Occipital lobe (tissue), 2 donors: ENCODE measurements around a stretch of chr2.

DNA sequence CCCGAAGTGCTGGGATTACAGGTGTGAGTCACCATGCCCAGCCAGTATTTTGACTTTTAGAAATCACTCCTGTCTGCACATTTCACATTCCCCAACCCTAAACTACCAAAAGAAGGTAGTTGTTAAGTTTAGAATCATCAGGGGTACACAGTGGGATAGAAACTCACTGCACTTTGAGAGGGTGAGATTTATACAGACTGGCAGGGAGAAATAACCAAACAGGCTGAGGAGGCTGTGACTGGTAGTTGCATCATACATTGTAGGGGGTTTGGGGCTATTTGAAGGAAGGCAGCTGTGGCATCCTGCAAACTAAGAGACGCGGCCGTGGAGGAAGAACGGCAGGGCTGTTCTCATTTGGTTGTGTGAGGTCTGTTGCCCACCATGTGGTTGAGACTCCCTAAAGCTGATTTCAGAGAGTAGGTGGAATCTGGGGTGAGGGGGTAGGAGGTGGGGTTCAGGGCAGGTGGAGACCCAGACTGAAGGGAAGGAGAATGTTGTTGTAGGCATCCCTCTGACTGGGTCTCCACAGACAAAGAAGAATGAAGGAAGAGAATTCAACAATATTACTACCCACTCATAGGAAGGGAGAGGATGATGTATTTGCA is 170.8 kb upstream of the SIX2 start:
- RAMPAGE, long total RNA = no peak

- RAMPAGE, long total RNA = no peak
Observed at GRCh38 chr2:45332556-45333189, 278.4 kb downstream of the SRBD1 start.

DNA sequence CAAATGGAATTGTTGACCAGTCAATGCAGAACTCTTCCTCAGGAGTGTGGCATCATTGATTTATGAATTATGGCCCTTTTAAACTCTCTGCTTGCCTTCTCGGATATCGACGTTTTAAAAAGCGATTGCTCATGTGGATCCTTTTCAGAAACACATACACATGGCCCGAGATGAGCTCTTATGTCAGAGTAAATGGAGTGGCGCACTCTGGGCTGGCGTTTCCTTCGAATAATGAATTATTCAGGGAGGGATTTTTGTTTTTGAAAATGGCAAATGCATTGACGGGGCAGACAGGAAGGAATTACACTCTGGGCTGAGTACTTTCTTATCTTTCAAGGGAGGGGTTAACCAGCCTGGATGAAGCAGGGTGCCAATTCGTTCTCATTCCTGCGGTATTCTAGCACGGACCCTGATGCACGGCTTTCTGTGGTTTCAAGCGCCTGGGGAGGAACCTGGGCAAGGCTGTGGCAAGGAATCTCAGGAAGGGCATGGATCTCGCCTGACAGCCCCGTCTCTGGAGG is 142.7 kb downstream of the PRKCE start:
- RAMPAGE, long total RNA = no peak

DNA sequence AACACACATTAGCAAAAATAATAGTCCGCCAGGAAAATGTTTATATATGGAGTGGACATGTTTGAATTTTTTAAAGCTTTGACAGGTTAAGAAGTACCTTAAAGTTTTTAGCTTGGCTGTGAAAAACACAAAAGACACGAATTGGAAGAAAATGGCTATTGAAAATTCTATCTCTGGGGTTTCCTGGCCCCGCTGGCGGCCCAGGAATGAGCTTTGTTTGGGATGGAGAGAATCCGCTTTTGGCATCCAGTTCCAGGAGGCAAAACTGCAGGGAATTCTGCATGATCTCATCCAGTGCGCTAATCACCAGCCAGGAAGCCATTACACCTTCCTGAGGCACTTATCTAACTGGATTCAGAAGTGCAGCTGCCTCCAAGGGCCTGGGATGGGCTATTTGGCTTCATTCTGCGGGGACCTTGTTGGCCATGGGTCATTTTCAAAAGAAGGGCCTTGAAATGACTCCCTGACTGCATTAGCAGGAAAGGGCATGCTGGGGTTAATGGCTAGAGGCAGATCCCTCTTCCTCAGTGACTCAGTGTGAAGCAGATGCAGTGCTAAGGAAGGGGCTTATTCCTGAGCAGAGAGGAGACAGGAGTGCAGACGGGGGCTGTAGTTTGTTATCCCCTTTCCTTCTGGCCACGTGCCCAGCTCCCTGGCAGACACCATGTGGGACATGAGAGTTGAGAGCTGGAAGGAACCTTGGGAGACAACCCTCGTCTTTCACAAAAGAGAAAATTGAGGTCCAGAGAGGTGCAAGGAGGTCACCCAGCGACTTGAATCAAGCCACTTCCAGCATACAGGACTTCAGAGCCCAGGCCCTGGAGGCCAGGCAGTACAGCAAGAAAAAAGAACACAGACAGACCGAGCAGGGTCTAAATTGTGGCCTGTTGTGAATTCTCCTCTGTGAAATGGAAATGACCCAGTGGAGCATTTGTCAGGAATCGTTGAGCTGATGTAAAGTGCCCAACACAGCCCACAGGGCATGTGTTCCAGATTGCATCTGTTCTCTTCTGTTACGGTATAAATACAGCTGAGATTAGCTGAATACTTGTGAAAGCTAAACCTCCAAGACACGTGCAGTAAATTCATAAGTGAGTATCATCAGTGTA is 161.7 kb downstream of the PRKCE start:
- RAMPAGE, long total RNA = no peak

DNA sequence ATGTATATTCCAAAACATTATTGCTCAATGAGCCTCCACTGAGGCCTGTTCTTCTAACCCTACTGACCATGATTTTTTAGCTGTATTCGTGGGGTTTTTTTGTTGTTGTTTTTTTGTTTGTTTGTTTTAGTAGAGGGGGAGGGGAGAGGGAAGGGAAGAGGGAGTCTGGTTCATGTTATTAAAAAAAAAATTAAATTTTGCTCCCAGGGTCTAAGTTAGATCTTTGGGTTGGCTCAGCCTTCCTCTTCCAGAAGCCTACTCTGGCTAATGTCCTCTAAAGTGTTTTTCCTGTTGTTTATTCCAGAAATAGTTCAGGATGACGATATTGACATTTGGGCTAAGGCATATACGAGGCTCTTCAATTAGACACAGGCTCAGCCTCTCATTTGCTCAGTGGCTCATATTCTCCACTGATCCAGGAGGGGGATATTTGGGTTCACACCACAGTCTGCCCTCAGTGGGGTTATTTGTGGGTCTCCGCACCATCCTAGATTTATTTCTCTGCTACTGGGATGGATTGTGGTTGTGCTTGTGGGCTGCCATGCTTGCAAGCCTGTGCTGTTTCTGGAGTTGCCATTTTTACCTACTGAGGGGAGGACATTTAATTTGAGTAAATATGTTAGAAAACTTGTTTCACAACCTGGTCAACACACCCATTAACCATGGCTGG is 257.7 kb upstream of the EPAS1 start:
- RAMPAGE, long total RNA = no peak

DNA sequence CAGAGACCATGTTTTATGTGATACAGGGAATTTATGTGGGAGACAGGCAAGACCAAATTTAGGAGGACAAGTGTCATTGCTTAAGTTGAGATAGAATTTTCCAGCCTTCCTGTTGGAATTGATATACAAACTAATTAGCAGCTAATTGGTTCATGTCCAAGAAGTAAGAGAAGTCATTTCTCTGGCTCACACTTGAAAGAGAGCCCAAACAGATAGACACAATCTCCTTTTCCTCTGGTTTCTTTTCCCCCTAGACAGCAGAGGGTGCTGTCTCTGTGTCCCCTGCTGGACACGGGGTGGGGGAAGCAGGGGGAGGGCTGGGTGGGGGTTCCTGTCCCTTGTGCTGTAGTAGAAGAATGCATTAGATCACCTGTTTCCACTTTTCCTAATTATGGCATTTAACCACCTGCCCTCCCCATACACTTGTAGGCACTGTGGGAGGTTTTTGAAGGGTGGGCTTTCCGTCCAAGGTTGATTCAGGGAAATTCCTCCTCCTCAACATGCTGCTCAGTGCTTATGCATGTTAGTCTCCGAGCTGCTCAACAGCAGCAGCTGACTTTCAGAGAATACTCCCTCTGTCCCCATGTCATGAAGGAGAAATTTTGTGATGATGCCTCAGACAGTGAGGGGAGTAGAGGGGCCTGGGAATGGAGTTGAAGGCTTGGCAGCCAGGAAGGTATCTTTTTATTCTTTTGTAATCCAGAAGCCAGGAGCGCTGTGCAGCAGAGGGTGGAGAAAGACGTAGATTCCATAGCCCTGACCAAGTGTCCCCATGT is 206.2 kb upstream of the EPAS1 start:
- RAMPAGE, long total RNA = no peak

- RAMPAGE, long total RNA = no peak
Observed at GRCh38 chr2:46273208-46273520, 24.0 kb upstream of the EPAS1 start.

DNA sequence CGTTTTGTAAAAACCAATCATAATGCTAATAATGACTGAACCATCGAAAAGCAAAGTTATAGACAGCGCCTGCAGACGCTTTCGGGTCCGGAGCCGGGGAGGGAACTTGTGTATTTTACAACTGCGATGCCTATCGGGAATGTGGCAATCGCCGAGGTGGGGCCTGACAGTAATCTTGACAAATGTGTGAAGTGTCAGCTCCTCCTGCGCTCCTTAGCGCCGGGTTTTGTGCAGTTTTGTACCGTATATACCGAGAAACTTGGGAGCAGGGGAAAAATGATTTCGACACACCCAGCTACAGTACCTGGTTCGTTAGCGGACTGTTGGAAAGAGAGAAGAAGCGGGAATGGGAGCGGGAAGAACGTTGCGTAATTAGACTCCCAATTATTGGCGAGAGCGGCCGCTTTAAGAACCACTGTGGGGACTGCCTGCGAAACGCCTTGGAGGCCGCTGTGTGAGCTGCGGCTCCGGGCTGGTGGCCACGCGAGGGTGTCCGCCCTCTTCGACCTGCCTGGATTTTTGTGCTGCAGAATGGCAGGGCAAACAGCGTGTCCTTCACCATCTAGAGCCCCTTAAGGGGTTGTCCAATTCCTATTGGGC is 2.4 kb downstream of the EPAS1 start:
- RAMPAGE, long total RNA = no peak

DNA sequence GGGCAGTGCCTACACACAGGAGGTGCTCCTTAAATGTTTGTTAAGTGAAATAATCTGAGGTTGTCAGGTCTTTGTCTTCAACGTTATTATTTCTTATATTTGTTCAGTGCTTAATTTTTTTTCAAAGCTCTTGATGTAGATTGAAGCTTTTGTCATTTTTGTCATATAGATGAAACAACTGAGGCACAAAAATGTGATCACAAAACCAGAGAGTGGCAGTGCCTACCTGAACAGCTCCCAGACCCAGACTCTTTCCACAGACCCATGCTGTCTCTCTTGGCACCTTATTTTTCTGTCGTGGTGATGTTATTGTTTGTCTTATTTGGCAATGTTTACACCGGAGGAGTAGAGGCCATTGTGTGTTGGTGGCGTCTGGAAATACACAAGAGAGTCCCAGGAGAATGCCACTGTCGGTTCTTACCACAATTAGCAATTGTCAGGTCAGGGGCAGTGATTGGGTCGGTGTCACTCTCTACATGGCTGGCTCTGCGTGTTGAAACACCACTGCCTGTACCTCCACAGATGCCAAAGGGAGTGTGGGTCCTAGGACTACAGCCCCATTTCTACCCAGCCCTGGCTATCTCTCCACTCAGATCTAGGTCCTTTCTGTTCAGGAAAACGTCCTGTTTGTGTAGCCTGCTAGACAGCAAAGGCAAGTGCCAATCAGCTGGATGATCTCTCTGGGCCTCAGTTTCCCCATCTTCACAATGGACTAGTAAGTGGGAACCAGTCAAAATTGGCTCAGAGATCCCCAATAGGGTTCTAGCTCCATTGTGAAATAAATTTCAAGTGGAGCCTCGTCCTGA is 16.9 kb downstream of the EPAS1 start:
- RAMPAGE, long total RNA = no peak

DNA sequence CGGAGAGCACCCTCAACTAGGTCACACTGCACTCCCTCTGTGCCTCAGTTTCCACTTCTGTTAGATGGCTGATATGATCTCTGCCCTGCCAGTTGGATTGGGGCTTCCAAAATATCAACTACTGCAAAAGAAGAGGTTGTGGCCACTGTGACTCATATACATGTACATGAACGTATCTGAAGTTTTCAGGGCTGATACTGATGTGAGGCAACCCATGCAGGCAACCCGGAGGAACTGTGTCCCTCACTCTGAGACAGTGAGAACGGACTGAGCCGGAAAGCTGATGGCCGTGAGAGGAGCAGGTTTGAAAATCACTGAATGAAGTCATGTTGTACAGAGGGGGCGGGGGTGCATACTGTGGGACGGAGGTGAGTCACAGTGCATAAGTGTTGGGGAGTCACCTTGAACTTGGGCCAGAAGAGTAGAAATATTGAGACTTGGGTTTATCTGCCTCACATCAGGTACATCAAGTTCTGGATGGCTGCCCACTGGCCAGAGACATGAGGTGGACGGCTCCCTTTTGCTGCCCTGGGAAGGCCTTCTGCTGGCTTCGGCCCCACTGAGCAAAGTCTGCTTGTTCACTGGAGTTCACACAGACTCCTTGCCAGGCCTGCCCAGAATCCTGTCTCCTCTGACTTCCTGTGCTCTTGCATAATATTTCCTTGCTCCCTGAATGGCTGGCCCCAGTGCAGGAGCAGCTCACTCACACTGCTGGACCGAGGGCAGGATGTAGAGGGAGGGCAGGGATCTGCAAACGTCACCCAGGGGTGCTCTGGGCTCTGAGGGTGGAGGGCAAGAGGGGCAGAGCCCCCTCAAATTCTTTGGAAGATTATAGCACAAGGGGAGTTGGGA is 18.0 kb downstream of the EPAS1 start:
- RAMPAGE, long total RNA = no peak

GRCh38 chr2:46334670-46335557 is 37.7 kb downstream of the EPAS1 start:
- RAMPAGE, long total RNA = no peak

DNA sequence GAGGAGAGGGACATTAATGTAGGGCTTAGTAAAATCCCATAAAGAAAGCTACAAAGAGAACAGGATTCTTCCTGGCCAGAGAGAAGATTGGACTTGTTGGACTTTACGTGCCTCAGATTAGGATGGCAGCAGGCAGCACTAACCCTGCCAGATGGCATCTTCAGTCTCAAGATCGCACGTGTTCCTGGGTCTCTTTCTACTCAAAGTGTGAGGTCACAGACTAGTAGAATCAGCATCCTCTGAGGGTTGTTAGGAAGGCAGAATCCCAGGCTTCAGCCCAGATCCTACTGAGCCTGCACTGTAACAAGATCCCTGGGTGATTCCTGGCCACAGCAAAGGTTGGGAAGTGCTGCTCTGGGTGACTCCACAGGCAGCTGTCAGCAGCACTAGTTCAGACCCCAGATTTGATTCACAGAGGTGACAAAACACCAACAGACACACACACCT is 39.3 kb downstream of the EPAS1 start:
- RAMPAGE, long total RNA = no peak

GRCh38 chr2:46356492-46356951 is 59.3 kb downstream of the EPAS1 start:
- RAMPAGE, long total RNA = no peak

GRCh38 chr2:46360577-46361363 is 63.6 kb downstream of the EPAS1 start:
- RAMPAGE, long total RNA = no peak

DNA sequence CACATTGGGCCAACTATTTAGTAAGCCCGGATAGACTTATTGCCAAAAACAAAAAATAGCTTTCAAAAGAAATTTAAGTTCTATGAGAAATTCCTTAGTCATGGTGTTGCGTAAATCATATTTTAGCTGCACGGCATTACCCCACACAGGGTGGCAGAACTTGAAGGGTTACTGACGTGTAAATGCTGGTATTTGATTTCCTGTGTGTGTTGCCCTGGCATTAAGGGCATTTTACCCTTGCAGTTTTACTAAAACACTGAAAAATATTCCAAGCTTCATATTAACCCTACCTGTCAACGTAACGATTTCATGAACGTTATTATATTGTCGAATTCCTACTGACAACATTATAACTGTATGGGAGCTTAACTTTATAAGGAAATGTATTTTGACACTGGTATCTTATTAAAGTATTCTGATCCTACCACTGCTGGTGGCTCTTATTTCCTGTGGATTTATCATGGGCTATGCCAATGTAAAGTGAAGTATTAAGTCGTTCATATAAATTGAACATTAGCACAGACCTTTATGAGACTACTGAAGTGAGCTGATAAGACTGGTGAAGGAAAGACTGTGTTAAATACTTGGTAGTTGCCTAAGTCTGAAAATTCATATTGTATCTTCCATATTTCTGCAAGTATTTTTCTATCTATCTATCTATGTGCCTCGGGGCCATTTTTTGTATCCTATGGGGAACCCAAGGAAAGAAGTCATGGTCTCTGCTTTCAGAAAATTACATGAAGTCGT is 89.2 kb downstream of the EPAS1 start:
- RAMPAGE, long total RNA = no peak

GRCh38 chr2:46538267-46538921 is 3.9 kb upstream of the RHOQ start:
- RAMPAGE, long total RNA = no peak

- RAMPAGE, long total RNA = no peak
Observed at GRCh38 chr2:46581621-46582584, 34.9 kb downstream of the PIGF start.

DNA sequence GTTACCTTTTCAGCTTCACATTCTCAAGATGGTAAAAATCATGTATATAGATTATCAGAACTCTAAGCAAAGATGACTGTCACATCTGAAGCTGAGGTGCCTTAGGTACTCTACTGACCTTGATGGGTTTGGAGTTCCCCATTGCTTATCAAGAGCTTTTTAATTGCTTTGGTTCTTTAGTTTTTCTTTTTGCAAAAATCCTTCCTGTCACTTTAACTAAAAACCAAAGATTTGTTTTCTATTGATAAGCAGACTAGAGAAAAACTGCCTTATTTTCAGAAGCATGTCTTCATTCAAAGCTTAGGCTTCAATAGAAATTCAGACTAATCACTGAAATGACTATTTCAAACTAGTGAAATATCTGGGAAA is 33.5 kb downstream of the PIGF start:
- RAMPAGE, long total RNA = no peak

GRCh38 chr2:46634847-46635304 is 17.9 kb downstream of the CRIPT start:
- RAMPAGE, long total RNA = no peak

- RAMPAGE, long total RNA = no peak
Observed at GRCh38 chr2:46719508-46720118, 20.5 kb downstream of the SOCS5 start.